HCT116 (cell line): ENCODE measurements around the gene SPP1.

GRCh38 chr4:86988971-86990138, 54.5 kb downstream of the AFF1 start:
- RRBS = no CpG with 5 or more reads among the region's 6 CpGs

DNA sequence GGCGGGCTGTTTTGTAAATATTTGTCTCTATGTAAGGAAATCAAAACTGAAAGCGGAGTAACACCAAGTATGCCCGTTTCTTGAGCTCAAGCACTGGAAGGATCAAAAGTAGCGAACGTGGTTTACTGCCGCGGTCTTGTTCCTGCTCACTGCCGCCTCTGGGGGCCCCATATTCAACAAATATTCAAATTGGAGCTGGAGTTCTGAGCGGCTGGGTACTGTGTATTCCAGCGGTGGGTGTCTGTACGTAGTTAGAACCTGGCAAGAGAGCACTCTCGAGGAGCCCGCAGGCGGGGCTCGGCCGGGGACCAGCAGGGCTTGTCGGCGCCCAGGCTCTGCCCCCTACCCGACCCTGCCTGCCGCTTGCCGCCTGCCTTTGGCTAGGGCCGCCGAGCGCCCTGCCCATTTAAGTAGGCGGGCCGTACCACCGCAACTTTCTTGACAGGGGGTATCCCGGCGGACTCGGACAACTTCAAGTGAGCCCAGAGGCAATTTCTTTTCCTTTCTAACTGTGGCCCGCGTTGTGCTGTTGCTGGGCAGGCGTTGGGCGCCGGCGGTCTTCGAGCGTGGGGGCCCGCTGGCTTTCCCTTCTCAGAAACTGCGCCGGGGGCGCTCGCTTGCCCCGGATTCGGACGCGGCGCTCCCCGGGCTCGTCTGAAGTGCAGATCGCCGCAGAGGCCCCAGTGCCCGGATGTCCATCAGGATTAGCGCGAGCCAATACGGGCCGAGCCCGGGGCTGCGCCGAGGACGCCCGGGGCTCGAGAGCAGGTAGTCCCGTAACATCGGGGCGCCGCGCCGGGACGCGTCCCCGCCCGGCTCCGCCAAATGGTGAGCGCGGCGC, 71.9 kb downstream of the AFF1 start:
- RRBS = 1% methylated on average over 16 of the region's 77 CpGs

DNA sequence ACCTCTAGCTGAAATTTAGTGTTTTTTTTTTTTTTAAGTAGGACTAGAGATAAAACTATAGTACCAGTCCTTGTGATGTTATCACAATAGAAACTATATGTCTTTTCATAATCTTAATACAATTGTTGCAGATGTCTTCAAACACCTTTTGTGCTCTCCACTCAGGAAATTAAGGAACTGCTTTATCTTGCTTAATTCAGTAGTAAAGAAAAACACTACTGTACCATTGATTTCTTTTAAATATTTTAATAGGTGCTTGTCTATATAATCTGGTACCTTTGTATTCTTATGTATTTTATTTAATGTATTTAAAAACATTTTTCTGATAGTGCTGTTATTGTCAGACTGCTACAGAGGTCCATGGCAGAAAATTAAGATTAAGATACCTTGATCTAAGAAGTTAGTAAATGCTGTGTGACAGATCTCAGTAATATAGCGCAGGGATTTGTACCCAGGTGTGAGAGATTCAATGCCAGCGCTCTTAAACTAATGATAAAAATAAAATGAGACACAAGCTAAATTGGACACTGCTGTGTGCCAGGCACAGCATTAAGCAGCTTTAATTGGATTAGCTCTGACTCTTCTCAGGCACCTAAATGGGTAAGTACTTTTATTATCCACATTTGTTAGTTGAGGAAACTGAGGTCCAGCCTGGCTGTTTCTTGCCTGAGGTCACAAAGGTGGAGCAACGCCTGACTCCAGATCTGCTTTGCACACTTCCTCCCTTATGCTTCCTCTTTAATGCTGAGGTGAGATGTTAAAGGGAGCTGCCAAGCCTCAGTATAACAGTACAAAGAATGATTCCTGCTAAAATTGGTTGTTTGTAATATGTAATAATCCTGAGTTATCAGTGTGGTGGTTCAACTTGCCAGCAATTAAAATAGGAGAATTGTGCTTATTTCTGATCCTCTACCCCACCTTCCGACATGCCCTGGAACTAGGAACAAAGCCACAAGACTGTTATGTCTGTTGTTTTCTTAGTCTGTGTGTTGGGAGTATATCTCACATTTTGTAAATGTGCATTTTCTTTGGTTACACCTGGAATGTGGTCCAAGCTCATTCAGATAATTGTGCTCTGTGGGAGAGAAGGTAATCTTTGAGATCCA, 74.1 kb downstream of the AFF1 start:
- RRBS = no CpG with 5 or more reads among the region's 4 CpGs

DNA sequence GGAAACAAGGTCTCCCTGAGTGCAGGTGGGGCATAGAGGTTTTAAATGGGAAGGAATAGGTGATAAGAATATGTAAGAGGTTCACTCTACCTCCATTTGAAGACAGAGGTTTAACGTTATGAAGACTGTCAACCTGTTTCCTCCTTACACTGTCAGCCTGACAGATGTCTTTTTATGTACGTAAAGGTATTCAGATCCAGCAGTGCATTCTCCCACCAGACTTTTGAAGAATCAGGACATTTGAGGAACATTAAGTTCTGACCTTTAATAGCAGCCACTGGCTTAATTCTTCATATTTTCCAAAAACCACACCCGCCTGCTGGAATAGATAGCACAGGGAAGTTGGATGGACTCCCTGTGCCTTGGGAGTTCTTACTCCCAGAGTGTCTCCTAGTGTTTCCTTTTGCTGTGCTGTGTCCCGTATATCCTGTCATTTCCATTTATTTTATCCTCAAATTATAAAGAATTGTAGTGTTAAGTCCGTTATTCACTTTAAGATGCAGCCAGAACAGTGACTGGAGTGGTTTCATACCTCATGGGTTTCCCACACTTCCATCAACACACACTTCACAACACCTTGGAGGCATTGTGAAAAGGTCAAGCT, 94.5 kb downstream of the AFF1 start:
- RRBS = no CpG with 5 or more reads among the region's 5 CpGs

DNA sequence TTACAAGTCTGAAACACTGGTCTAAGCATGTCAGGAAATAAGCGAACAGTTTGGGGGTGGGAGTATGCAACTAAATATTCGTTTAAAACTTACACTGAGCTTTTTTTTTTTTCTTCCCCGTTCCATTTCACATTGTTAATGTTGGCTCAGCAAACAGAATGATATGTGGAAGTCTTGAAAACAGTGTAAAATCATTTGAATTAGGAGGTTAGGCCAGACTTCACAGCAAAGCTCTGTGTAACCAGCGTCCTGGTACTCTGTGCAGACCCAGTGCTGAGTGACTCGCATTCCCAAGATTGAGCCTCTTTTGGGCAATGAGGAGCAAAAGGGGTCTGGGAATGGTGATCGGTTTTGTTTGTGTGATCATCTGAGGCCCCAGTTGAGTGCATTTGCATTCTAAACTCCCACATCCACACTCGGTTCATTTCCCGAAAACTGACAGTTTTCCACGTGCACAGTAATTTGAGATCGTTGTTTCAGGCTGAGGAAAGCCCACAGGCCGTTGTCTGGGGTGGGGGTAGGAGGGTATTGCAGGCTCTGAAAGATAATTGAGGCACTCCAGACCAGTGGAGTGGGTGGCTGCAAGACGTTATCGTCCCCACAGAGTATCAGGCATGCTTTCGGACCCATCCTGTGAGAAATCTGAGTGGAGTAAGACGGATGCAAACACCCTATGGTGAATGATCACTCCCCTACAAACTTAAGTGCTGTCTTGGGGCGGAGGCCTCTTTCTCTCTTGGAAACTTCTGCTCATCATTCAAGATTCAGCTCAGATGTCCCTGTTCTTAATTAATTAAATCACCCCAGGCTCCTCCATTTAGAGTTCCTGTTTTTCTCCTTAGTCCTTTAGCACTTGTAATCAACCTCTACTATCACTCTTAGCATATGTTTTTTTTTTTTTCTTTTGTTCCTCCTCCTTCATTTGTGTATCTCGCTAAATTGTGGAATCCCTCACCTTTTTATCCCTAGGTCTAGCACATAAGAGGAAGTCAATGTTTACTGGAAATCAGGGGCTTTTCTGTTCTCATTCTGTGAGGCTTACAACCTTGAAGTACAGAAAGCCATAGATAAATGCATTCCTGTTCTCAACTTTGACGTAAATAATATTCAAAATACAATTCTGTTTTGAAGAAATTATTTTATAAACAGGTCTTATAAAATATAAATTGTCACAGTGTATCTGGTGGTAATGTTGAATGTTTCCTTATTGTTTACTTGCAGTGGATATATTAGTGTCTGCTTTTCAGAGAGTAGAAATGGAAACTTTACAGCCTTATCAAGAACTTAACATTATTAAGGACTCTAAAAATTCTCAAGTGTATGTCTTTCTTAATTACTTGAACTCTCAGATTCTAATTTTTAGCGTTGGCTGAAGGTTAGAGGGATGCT, 96.2 kb downstream of the AFF1 start:
- RRBS = no CpG with 5 or more reads among the region's 19 CpGs

GRCh38 chr4:87041109-87041838, 106.5 kb downstream of the AFF1 start:
- RRBS = no CpG with 5 or more reads among the region's 8 CpGs

DNA sequence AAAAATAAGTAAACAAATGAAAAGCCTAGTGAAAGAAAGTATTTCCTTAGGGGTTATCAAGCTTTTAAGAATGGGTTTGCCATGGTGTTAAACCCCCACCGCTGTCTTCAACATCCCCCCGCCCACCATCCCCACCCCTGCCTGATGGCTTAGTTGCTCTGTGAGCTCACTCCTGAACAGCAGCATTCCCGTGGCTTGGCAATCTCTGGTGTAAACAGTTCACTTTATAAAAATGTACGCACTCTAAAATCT, 122.9 kb downstream of the AFF1 start:
- RRBS = no CpG with 5 or more reads among the region's 4 CpGs

GRCh38 chr4:87121664-87122151, 98.7 kb downstream of the KLHL8 start:
- RRBS = no CpG with 5 or more reads among the region's 3 CpGs

DNA sequence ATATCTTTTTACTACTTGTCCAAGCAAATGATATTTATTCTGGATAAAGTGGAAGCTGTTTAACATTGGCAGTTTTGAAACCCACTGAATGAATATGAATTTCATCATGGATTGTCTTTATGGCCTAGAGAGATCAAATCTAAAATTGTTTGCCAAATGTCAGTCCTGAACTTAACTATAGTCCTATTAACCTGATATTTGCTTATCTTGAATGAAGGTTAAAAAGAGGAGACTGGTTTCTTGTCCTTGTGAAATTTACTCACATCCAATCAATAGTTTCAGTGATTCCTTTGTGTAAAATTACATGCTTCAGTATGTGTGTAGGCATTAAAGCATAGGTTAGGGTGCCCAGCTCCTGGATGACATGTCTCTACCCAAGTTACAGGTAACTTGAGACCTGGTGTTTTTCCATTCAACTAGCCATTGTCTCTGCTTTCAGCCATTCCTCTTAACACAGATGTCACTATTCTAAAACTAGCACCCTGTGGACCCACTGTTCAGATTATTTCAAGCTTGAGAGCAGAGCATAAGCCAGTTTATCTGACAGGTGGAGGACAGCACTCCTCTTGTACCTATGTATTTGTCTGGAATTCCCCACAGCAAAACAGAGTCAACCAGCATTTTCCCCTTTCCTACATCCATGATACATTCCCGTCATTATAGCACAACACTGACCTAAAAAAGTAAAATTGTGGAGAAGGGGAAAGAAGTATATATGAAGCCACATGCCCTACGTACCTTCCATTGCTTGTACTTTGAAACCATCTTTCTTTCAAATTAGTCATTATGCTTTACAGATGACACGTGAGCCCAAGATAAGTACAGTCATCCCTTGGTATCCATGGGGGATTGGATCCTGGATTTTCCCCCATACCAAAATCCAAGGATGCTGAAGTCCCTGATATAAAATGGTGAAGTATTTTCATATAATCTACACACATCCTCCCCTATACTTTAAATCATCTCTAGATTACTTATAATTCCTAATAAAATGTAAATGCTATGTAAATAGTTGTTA, 73.5 kb downstream of the KLHL8 start:
- RRBS = no CpG with 5 or more reads among the region's 3 CpGs

DNA sequence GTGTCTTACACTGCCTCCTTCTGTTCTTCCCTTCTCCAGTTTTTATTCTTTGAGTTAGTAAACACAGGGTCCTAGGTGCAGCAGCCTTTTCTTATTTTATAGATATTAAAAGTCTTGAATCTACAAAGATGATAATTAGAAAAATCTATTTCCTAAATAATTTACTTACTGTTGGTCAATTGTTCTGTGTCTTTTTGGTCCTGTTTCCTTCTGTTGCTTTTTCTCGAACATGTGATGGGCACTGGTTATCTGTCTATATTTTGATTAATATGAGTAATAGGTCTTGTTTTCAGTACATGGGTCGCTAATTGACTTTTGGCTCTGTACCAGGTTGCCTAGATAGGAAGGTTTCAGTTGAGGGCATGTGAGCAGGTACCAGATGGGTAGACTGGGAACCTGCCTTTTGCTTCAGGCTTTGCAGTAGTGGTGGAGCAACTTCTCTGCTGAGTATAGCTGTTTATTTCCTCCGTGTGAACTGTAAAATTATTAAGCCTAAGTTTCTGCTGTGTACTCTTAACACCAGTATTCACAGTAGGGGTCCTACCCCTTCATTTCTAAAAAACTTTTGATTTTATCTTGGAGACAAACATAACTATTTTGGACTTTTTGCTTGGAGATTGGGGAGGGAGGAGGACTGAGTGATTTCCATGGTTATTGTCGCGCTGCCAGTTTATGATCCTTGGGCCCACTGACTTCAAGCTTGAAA, 1.3 kb downstream of the NUDT9 start:
- RRBS = no CpG with 5 or more reads among the region's 5 CpGs

DNA sequence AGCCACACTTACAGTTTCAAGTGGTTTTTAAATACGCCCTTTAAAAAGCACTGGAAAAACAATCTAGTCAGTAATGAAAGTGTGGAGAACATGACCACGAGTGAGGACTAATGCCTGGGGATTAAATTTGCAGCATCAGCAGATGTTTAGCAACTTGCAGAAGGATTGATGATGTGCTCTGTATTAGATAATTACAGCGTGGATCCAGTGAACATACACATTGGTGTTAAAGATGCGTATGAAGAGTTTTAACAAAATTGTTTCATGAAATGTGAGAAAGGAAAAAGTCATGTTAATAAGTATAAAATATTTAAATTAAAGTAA, 5.8 kb downstream of the SPARCL1 start:
- RRBS = no CpG with 5 or more reads among the region's 4 CpGs

DNA sequence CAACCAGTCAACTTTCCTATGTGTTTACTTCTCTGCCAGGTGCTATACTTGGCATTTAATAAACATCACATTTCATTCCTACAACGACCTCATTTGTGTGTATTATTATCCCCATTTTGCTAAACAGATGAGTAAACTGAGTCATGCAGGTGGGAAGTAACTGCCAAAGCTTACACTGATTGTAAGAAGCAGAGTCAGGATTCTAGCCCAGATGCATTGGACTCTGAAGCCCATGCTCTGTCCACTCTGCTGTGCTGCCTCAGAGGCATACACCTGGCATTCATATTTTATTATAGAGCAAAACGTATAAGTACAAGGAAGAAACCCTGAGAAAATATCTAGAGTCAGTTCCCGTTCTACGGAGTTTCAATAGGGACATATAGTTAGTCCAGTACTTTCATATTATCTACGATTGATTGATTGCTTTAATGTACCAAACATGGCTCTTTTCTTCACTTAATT, 2.7 kb downstream of the SPARCL1 start:
- RRBS = no CpG with 5 or more reads among the region's 5 CpGs

GRCh38 chr4:87921678-87922563, 53.6 kb upstream of the SPP1 start:
- RRBS = no CpG with 5 or more reads among the region's 20 CpGs

DNA sequence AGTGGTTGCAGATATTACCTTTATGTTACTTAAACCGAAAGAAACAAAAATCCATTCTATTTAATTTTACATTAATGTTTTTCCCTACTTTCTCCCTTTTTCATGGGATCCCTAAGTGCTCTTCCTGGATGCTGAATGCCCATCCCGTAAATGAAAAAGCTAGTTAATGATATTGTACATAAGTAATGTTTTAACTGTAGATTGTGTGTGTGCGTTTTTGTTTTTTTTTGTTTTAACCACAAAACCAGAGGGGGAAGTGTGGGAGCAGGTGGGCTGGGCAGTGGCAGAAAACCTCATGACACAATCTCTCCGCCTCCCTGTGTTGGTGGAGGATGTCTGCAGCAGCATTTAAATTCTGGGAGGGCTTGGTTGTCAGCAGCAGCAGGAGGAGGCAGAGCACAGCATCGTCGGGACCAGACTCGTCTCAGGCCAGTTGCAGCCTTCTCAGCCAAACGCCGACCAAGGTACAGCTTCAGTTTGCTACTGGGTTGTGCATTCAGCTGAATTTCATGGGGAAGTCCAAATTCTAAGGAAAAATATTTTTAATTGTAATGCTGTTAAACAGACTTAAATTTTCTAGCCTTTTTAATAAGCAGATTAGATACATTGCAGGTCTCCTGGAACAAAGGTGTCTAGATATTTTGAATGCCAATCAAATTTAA, at the start of gene SPP1:
TSS of gene SPP1 (plus strand) at position 378 of the 662 bp plus-strand sequence.
- RRBS = no CpG with 5 or more reads among the region's 9 CpGs

DNA sequence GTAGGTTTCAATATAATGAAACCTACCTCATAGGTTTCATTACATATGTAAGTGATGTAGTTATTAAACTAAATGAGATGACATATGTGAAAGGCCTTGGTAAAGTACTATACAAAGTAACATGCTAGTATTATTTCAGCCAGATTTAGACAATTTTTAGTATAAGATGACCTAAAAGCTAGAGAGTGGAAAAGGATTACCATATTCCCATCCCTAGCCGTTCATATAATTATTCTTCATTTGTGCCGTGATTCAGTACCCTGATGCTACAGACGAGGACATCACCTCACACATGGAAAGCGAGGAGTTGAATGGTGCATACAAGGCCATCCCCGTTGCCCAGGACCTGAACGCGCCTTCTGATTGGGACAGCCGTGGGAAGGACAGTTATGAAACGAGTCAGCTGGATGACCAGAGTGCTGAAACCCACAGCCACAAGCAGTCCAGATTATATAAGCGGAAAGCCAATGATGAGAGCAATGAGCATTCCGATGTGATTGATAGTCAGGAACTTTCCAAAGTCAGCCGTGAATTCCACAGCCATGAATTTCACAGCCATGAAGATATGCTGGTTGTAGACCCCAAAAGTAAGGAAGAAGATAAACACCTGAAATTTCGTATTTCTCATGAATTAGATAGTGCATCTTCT, 6.8 kb downstream of the SPP1 start:
- RRBS = no CpG with 5 or more reads among the region's 13 CpGs

- RRBS = no CpG with 5 or more reads among the region's 6 CpGs
These were observed 12.1 kb downstream of the PKD2 start for GRCh38 chr4:88019352-88020046.

DNA sequence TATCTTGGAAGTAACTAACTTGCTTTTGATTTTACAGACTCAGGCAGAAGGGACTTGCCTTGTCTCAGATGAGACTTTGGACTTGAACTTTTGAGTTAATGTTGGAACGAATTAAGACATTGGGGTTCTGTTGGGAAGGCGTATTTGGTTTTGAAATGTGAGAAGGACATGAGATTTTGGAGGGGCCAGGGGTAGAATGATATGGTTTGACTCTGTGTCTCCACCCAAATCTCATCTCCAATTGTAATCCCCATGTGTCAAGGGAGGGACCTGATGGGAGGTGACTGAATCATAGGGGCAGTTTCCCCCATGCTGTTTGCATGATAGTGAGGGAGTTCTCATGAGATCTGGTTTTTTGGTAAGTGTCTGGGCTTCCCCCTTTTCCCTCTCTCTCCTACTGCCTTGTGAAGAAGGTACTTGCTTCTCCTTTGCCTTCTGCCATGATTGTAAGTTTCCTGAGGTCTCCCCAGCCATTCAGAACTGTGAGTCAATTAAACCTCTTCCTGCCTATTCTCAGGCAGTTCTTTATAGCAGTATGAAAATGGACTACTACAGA, 20.1 kb downstream of the PKD2 start:
- RRBS = no CpG with 5 or more reads among the region's 2 CpGs

- RRBS = no CpG with 5 or more reads among the region's 5 CpGs
These were observed 22.9 kb downstream of the HERC6 start for GRCh38 chr4:88401552-88402049.